A549 (cell line): ENCODE measurements around a stretch of chr3.

- PRO-cap = no peak
CAGE:
- cytosol, long polyA plus RNA = no peak
- long polyA plus RNA = no peak
- nucleus, long polyA plus RNA = no peak
Measured at GRCh38 chr3:16085699-16086338, 88.7 kb upstream of the GALNT15 start.

DNA sequence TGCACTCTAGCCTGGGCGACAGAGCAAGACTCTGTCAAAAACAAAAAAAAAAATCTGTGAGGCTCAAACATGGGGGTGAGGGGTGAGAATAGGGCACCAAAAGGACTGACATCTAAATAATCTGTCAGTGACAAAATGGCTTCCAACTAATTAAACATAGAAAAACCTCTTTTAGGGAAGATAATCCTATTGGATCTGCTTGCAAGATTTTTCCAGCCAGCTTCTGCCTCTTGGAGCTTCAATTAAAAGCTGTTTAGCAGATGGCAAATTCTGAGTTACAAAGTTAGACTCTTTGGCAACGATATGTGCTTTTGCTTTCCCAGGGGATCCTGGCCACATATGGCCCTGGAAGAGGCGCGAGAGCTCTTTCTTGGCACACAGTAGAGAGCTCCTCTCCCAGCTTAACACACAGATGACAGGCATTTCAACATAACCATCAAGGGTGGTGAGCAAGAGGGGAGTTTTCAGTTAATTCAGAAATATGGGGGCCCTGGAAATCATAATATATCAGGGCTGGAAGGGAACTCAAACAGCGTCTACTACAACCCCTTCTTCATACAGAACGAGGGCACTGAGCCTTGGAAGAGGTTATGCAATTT is 41.6 kb upstream of the GALNT15 start:
- PRO-cap = no peak
CAGE:
- cytosol, long polyA plus RNA = no peak
- long polyA plus RNA = no peak
- nucleus, long polyA plus RNA = no peak

DNA sequence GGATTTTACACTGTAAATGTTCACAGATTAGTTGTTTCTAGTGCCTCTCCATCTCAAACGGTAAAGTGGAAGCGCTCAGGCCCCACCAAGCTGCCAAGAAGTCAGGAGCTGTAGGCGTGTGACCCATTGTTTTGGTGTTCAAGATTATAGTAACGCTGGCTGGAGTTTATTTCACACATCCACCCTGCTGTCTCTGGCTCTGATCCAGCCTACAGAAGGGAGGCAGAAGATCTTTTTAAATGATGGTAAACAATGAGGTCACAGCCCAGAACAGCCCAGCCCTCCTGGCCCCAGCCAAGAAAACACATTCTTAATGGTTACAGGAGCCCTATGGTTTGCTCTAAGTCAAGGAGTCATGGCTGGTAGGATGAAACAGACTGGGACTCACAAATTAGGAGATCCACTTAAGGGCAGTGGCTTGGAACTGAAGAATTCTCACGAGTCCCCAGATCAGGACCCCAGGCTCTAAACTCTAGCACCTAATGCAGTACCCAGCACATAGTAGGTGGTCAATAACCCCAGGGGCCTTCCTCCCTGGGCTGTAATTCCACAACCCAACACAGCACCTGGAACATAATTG is 25.6 kb upstream of the GALNT15 start:
- PRO-cap = no peak
CAGE:
- cytosol, long polyA plus RNA = no peak
- long polyA plus RNA = no peak
- nucleus, long polyA plus RNA = no peak

GRCh38 chr3:16284598-16285225 is 19.7 kb downstream of the OXNAD1 start:
- PRO-cap = no peak
CAGE:
- cytosol, long polyA plus RNA = no peak
- long polyA plus RNA = no peak
- nucleus, long polyA plus RNA = no peak

- PRO-cap = no peak
CAGE:
- cytosol, long polyA plus RNA = no peak
- long polyA plus RNA = no peak
- nucleus, long polyA plus RNA = no peak
Measured at GRCh38 chr3:16287710-16288470, 22.9 kb downstream of the OXNAD1 start.

GRCh38 chr3:16307157-16307697 is 42.2 kb downstream of the OXNAD1 start:
- PRO-cap = no peak
CAGE:
- cytosol, long polyA plus RNA = no peak
- long polyA plus RNA = no peak
- nucleus, long polyA plus RNA = no peak

GRCh38 chr3:16335992-16336433 is 71.0 kb downstream of the OXNAD1 start:
- PRO-cap = no peak
CAGE:
- cytosol, long polyA plus RNA = no peak
- long polyA plus RNA = no peak
- nucleus, long polyA plus RNA = no peak

DNA sequence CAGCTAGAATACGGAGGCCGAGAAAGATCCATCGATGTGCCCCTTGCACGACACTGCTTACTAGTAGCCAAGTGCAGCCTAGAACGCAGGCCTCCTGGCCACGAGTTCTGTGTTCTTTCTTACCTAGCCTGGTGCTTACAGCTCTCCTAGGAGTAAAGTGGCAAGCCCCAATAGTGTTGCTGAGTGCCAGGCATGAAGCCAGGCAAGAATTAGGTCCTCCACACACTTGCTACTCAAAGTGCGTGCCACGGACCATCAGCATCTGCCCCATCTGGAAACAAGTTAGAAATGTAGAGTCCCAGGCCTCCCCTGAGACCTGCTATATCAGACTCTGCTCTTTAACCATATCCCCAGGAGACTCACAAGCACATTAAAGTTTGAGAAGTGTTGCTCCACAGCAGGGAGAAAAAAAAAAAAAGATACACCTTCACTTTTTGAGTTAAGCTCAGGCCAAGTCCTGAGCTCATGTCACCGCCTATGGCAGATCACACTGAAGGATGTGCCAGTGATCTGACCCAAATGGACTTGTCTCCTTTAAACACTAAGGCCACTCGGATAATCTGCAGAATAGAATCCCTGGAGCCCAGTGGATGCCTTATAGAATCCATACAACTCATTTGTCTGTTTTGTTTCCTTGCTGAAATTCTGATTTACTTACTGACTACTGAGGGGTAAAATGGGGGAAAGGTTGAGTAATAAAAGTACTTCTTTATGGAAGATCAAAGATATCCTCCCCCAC is 82.2 kb downstream of the RFTN1 start:
- PRO-cap = no peak
CAGE:
- cytosol, long polyA plus RNA = no peak
- long polyA plus RNA = no peak
- nucleus, long polyA plus RNA = no peak

- PRO-cap = no peak
CAGE:
- cytosol, long polyA plus RNA = no peak
- long polyA plus RNA = no peak
- nucleus, long polyA plus RNA = no peak
Measured at GRCh38 chr3:16500107-16500615, 13.3 kb downstream of the RFTN1 start.

- PRO-cap = no peak
CAGE:
- cytosol, long polyA plus RNA = no peak
- long polyA plus RNA = no peak
- nucleus, long polyA plus RNA = no peak
Measured at GRCh38 chr3:16504699-16505216, 8.7 kb downstream of the RFTN1 start.

DNA sequence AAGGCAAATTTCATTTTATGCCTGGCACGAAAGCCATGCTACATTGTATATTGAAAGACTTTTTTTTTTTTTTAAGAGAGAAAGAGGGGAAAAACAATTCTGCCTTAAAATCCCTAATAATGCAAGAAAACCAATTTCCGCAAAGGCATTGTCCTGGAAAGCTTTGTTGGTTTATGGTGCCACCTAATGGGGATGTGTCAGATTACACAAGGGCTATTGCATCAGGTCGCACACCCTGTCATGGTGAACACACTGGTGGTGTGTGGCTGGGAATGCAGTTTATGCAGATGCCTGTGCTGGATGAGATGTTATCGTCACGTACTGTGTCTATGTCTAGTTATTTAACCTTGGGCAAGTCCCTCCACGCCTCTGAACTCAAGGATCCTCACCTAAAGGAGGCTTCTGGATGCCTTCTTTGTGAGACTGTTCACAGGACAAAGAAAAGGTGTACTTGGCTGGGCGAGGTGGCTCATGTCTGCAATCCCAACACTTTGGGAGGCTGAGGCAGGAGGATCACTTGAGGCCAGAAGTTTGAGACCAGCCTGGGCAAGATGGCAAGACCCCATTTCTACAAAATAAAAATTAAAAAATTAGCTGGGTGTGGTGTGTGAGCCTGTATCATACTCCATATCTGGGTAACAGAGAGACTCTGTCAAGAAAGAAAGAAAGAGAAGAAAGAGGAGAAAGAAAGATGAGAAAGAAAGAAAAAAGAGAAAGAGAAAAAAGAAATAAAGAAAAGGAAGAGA is 37.4 kb upstream of the RFTN1 start:
- PRO-cap = no peak
CAGE:
- cytosol, long polyA plus RNA = no peak
- long polyA plus RNA = no peak
- nucleus, long polyA plus RNA = no peak

DNA sequence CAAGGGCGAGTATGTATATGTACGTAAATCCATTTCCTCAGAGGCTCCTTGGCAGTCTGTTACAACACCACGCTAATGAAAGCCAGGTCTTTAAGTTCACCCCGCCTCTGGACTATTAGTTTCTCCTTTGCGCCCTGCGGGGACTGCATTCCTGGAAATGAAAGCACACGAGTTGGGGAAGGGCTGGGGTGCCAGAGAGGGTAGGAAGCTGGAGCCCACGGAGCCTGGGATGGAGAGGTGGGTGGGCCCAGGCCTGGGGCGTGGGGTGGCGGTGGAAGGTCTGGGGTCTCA is 1.7 kb upstream of the PLCL2 start:
- PRO-cap = no peak
CAGE:
- cytosol, long polyA plus RNA = no peak
- long polyA plus RNA = no peak
- nucleus, long polyA plus RNA = no peak

DNA sequence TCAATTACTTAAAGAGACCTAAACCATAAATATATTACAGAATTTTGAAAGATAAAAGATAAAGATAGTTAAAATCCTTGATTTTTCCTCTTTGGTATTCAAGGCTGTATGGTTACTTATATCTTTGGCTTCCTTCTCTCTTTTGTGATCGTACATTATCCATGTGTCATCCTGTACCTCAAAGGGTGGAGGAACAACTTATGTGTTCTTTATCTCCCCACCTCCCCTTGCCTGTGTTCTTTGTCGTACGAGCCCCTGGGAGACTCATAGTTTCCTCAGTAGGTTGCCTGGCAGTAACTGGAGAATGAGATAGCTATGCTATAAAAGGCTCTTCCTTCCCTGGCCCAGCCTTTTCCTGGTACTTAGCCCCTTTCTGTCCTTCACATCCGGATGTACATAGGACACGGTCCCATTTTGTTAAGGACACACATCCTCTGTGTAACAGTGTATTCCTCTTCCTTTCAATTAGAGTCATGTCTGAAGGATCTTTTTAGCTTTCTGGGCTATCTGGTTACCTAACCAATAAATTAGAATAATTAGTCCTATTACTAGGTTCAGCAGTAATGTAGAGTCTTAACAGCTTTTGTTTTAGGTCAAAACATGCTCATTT is 32.1 kb downstream of the PLCL2 start:
- PRO-cap = no peak
CAGE:
- cytosol, long polyA plus RNA = no peak
- long polyA plus RNA = no peak
- nucleus, long polyA plus RNA = no peak

GRCh38 chr3:16987073-16987448 is 102.3 kb downstream of the PLCL2 start:
- PRO-cap = no peak
CAGE:
- cytosol, long polyA plus RNA = no peak
- long polyA plus RNA = no peak
- nucleus, long polyA plus RNA = no peak

GRCh38 chr3:18424397-18424793 is 744 bp downstream of the SATB1 start:
- PRO-cap = no peak
CAGE:
- cytosol, long polyA plus RNA = no peak
- long polyA plus RNA = no peak
- nucleus, long polyA plus RNA = no peak

GRCh38 chr3:18425582-18426537 is 721 bp upstream of the SATB1 start:
- PRO-cap = no peak
CAGE:
- cytosol, long polyA plus RNA = no peak
- long polyA plus RNA = no peak
- nucleus, long polyA plus RNA = no peak

DNA sequence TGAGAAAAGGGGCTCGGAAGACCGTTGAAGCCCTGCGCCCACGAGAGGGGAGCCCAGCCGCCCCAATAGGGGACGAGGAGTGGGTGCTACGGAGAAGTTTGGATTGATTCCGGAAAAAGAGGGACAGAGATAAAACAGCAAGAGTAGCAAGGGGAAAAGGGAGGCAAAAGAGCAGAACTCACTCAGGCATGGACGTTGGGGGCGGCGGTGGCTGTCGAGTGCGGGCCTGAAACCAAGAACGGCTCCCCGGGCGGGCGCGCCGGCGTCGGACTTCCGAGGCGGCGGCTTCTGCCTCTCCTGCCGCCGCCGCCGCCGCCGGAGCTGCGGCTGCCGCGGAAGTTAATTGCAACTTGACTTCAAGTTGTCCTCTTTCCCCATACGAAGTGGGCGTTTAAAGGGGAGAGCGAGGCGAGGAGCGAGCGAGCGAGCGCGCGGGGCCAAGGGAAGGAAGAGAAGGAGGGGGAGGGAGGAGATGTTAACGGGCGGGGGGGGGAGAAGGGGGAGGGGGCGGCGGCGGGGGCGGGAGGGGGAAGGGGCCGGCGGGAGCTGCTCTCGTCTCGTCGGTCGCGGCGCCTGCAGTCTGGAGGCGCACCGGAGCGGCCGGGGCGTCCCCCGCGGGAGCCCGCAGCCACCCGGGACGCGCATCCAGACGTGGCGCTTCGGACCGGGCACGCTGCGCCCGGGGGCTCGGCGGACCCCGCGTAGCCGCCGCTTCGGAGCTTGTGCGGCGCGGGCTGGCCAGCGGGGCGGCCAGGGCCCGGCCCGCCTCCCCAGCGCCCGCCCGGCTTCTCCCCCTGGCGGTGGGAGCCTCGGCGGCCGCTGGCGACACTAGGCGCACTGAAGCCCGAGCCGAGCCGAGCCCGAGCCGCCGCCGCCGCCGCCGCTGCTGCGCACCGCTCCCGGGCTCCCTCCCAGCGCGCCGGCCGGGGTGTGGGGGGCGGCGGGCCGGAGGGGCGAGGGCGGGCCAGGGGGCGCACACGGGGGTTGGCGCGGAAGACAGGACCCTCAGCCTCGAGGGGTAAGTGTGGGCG is 19.6 kb upstream of the SATB1 start:
- PRO-cap = no peak
CAGE:
- cytosol, long polyA plus RNA = no peak
- long polyA plus RNA = no peak
- nucleus, long polyA plus RNA = no peak

GRCh38 chr3:18725417-18726345 is 300.5 kb upstream of the SATB1 start:
- PRO-cap = no peak
CAGE:
- cytosol, long polyA plus RNA = no peak
- long polyA plus RNA = no peak
- nucleus, long polyA plus RNA = no peak

- PRO-cap = no peak
CAGE:
- cytosol, long polyA plus RNA = no peak
- long polyA plus RNA = no peak
- nucleus, long polyA plus RNA = no peak
Measured at GRCh38 chr3:18963221-18963558, 185.1 kb upstream of the KCNH8 start.

GRCh38 chr3:20080968-20081734 is 40.9 kb downstream of the KAT2B start:
- PRO-cap = no peak
CAGE:
- cytosol, long polyA plus RNA = no peak
- long polyA plus RNA = no peak
- nucleus, long polyA plus RNA = no peak